ENCODE measurements around a stretch of chr12.

- RRBS = no CpG with 5 or more reads among the region's 16 CpGs
Observed at GRCh38 chr12:46245818-46246907, 22.7 kb downstream of the SLC38A1 start.

GRCh38 chr12:46264610-46265264, 4.1 kb downstream of the SLC38A1 start:
- RRBS = no CpG with 5 or more reads among the region's 1 CpG

DNA sequence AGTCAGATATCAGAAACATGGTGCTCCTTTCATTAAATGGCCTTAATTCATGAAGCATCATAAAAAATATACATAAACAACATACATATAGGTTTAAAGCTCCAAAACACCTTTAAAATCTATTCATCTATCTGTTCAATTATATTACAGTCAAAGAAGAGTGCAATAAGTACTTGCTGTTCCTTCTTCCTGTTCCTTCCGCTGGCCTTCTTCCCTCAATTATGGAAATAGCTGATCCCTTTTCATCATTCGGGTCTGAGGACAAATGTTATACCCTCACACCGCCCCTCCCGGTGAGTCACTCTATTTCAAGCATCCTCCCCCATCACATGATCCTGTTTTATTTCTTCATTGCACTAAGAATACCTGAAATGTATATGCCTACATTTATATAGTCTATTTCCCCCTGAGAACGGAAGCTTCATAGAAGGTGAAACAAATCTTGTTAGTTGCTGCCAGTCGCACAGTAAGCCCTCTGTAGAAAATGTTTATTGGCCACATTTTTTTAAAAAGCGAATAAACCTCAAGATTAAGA, 2.5 kb downstream of the SLC38A1 start:
- RRBS = no CpG with 5 or more reads among the region's 7 CpGs

DNA sequence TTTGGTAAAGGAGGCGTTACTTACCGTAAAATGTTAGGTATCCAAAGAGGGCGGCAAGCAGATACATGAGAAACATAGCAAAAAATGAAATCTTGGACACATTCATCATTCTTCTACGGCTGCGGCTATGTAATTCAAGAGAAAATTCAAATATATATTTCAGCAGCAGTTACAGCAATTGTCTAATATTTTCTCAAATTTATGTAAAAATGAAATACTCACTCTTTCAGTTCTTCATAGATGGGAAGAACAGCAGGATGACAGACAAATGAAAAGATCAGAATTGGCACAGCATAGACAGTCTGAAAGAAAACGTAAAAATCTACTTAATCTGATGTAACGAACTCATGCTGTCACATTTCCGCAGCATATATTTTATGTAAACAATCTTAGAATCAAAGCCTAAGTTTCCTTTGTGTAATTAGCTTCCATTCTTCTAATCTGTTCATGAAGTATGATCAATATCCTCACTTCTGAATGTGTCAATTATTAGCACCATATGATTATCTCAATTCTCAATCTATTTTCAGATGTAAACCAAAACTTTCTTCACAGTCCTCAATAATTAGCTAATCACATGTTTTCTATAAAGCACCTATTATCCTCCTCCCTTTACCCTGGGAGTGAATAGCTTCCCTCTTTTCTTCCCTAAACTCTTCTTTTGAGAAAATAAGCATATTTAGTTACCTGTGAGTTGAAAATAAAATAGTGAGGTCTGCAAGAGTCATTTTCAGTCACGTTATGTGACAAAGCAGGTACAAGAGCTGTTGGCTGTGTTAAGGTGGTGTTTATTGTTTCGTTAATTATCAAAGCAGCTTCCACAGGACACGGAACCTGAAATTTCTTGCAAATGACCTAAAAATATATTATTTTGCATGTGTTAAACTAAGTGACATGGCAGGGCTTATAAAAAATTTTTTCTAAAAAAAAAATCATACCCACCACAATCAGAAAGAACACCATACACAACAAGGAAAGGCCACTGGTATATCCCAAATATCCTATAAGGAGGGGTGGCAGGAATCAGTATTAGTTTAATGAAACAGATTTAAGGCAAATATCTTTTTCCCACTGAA, 8.5 kb downstream of the SLC38A2 start:
- RRBS = no CpG with 5 or more reads among the region's 11 CpGs

- RRBS = no CpG with 5 or more reads among the region's 2 CpGs
Observed at GRCh38 chr12:46370149-46370719, 2.3 kb downstream of the SLC38A2 start.

GRCh38 chr12:46386310-46387635, 14.2 kb upstream of the SLC38A2 start:
- RRBS = no CpG with 5 or more reads among the region's 10 CpGs

DNA sequence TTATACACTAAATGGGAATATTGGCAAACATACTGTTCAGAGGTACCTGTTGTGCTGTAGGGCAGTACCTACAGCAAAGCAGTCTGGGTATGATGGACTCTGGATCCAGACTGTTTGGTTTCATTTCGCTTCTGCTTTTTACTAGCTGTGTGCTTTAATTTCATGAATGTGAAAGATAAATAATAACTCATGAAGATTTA, 17.7 kb upstream of the SLC38A2 start:
- RRBS = no CpG with 5 or more reads among the region's 1 CpG

DNA sequence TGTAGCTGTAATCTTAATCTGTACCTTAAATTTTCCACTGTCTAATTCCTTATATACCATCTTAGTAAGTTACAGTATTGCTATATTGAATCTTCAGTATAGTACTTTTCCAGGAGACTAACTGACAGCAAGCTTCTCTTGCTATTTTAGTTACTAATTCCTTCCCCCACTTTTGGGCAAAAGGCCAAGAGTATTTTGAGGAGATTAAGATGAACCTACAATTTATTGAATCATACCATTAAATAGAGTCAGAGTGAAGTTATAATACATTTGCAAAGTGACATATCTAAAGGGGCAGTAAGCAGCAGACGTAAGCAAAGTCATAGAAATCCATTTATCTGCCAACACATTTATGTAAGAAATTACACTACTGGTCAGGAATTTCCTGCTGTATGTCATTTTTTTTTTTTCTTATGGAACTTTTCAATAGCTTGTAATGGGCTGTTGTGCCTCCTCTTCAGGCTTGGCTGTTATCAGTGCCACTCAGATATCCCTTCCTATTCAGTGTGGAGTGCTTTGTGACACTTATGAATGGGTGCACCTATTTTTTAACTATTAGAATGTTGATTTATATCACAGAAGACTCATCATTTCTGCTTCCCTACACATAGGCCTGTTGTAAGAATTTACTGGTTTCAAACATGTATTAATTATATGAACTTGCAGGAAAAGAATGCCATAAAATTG, 59.2 kb upstream of the SLC38A2 start:
- RRBS = no CpG with 5 or more reads among the region's 1 CpG

DNA sequence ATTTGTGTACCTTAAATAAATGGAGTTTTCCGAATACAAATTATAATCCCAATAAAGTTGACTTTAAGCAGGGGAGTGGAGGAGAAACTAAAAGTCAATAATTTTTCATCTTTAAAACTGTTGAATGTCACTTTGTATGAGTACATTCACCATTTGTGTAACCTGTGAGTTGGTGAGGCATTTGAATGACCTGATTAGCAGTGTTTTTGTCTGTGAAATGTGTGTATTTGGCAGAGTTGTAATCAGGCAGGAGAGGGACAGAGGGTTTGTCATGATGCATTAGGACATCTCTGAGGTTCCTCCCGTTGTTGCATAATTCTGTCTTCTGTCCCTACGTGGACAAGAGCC, 208.8 kb downstream of the SLC38A4 start:
- RRBS = no CpG with 5 or more reads among the region's 3 CpGs

GRCh38 chr12:46617355-46617574, 208.5 kb downstream of the SLC38A4 start:
- RRBS = no CpG with 5 or more reads among the region's 2 CpGs

DNA sequence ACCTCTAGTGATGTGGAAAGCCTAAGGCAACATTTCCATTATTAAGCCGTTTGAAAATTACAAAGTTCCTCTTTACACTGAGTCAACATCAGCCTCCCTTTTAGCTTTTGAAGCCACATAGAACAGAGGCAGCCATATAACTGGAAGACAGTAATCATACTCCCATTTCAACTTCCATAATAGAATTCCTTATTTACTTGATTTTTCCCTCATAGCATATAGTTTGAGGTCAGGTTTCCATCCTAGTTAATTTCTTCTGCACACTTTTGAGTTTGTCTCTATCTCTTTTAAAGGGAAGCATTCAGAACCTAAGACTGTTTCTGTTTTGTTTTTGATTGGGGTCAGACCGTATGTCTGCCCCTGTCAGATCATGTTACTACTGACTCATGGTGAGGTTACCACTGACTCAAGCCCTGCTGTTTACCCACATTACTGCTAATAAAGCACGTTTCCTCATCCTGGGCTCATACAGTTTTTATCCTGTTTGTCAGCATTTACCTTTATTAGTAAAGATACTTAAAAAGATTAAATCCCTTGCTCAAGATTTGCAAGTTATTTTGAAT, 160.9 kb downstream of the SLC38A4 start:
- RRBS = no CpG with 5 or more reads among the region's 3 CpGs

GRCh38 chr12:46783557-46784329, 42.1 kb downstream of the SLC38A4 start:
- RRBS = no CpG with 5 or more reads among the region's 8 CpGs

DNA sequence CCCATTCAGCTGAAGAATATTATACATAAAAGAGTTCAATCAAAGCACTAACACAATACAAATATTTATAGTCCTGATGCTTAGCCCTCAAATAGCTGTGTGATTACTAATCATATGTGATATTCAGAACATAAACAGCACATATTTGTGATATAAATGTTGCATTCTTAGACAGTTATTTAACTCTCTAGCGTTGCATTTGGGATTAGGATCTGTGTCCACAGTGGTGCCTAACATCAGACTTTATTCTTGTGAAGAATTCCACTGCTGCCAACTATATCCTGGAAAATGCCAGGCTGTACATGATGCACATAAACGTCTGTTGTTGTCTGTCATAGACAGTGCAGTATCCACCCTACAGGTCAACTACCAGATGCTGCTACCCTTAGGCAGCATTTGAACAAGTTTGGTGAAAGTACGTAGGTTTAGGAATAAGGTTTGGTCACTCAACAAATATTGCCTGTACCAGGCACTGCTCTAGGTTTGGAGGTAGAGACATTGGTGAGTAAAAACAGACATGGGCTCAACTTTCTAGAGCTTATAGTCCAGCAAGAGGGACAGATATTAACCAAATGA, 39.0 kb downstream of the SLC38A4 start:
- RRBS = no CpG with 5 or more reads among the region's 3 CpGs

DNA sequence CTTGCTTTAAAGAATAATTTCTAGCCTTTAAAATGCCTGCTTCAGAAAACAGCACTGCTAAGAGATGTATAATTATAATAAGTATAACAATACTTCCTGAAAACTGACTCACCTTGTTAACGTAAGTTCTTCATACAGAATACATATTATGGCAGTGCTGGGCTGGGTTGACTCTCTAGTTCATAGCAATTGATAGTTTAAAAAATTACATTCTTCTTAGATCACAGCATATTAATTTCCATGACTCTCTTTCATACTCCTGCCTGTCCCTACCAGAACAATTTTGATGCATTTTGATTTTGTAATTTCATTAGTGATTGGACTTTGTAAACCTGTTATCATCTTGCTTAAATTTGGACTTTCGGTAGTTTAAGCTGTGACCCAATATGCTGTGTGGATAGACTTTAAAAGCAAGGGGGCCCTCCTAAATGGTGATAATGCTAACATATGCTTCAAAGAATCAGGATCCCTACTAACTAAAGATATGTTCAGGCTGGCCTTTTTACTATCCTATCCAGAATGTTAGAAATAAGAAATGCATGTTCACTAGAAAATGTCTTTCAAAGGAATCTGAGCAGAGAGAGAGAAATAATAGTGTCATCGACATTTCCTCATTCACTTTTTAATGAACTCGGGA, 16.9 kb downstream of the SLC38A4 start:
- RRBS = no CpG with 5 or more reads among the region's 4 CpGs

DNA sequence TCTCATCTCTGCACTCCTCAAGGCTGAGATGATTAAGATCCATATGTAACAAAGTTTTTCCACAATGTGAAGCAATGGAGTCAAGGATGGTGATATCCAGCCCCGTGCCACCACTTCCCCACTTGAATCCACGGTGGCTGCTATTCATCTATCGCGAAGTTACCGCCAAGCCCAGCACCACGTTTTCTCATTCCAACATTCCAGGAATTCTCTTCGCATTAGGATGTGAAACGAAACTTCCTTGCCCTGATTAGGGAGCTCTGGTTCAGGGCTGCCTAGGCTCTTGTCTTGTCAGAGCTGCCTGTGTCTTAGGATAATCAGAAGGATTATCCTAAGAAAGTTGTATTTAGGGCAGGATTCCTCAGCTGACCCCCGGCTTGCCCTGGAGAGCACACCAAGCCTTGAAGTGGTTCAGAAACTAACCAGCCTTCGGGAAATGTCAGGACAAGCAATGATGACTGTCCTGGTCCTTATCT, 114.9 kb upstream of the PCED1B start:
- RRBS = no CpG with 5 or more reads among the region's 10 CpGs

DNA sequence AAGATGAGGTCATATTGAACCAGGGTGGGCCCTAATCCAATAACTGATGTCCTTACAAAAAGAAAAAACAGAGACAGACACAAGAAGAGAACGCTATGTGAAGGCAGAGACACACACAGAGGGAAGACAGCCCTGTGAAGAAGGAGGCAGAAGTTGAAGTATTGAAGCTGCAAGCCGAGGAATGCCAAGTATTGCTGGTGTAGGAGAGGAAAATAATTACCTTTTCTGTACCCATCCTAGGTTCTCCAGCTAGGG, 105.4 kb upstream of the AMIGO2 start:
- RRBS = no CpG with 5 or more reads among the region's 2 CpGs

DNA sequence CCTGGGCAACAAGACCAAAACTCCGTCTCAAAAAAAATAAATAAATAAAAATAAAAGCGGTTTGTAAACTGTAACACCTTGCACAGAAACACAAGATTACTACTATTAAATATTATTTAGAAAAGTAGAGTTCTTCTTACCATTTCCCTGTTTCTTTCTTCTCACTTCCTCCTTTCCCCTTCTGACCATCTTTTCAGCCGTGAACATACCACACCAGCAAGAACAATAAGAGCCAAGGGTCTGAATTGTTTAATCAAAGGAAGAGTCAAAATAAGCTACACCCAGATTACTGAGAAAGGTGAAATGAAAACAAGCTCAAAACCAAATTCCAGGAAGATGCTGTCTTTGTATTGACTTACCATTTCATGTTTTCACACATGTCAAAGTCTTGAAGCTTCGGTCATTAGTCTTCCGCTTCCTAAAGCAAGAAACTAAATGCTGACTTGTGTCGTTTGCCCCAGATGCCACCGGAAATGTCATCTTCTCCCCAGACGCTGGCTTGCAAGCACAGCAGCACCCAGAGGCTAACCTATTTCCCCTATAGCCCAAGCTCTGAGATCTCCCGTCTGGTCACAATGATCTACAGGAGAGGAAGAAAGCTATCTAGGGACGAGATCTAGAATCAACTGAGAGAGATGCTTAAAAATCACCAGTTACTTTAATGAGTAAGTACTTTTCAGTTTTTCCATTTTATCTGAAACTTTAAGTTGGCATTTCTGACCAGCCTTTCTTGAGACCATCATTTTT, 136.4 kb upstream of the AMIGO2 start:
- RRBS = no CpG with 5 or more reads among the region's 10 CpGs

DNA sequence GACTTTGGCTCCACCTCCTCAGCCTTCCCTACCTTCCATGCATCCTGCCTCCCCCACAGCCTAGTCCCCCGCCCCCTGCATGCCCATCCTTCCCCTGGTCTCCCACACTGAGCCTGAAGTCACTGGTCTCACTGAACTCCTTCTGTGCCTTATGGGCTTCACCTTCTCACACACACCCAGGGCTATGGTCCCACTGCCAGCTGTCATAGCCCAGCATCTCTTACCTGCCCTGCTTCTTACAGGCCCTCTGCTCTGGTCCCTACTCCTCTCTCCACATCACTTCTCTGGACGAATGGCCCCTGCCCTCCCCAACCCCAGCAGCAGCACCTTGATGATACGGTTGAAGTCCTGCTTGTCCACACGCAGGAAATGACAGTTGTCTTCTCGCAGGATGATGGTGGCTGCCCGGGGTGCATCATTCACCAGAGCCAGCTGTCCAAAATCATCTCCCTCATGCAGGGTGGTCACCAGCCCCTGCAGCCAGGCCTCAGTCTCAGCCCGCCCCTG, 9.6 kb downstream of the RAPGEF3 start:
- RRBS = no CpG with 5 or more reads among the region's 7 CpGs

DNA sequence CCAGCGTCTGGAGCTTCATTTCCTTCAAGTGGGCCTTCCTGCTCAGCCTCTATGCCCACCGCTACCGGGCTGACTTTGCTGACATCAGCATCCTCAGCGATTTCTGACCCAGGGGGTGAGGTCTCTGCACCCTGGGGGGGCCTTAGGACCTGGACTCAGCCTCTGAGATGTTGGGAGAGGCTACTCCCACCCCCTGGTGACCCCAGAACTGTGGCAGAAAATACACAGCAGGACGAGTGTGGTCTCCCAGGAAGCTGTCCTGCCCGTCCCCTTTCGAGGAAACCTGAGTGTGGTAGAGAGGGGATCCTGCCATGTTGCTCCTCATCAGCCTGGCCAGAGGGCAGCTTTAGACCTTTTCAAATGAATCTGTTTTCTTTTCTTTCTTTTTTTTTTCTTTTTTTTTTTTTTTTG, 7.1 kb downstream of the SLC48A1 start:
- RRBS = no CpG with 5 or more reads among the region's 7 CpGs

- RRBS = no CpG with 5 or more reads among the region's 17 CpGs
Observed at GRCh38 chr12:47807905-47808736, 11.6 kb downstream of the HDAC7 start.